Skeletal muscle satellite cell (primary cell): Measurements from ENCODE around the genes MCCD1, C2 and C4B.

DNA sequence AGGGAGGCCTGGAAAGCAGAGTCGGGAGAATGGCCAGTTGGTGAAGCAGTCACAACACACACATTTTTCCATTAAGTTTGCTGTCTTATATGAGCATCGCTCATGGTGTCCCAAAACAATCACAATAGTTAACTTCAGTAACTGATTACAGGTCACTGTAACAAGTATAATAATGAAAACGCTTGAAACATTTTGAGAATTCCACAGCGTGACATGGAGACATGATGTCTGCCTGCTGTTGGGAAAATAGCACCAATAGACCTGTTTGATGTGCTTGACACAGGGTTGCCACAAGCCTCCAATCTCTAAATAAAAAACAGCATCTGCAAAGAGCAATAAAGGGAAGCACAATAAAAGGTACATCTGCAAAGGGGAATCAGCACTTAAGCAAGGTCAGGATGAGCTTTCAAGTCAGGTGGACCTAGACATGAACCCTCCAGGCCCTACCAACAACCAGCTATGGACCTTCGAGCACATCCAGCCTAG is 1.6 kb upstream of the MCCD1 start:
- CAGE, long polyA plus RNA, result no peak

DNA sequence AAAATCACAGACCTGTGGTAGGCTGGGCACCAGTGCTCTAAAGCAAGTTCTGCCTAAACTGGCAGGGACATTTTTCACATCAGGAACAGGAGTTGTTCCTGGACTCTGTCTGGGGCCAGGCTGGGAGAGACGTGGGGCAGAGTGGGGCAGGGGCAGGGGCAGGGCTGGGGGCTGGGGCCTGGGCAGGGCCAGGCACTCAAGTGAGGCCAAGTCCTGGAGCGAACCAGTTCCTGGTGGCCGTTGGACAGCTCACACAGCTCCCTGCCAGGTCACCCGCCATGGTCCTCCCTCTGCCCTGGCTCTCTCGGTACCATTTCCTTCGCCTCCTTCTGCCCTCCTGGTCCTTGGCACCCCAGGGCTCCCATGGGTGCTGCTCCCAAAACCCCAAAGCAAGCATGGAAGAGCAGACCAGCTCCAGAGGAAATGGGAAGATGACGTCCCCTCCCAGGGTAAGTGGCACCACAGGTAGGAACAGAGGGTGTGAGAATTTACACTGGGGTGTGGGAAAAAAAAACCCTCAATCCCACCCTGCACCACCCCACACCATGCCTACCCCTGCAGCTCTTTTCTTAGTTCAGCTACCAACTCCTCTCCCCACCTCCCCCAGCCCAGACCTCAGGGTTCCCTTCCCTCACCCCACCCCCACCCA is at the start of gene MCCD1:
MCCD1 (plus strand) TSS at position 226 of the 649 bp plus-strand sequence.
- CAGE, long polyA plus RNA, result no peak

- CAGE, long polyA plus RNA, result no peak
Observed at GRCh38 chr6:31530637-31531681, 2.2 kb downstream of the MCCD1 start.

- CAGE, long polyA plus RNA, result no peak
Observed at GRCh38 chr6:31533956-31534647, 5.3 kb downstream of the MCCD1 start.

- CAGE, long polyA plus RNA, result no peak
Observed at GRCh38 chr6:31579829-31580425, 2.3 kb downstream of the LTB start.

DNA sequence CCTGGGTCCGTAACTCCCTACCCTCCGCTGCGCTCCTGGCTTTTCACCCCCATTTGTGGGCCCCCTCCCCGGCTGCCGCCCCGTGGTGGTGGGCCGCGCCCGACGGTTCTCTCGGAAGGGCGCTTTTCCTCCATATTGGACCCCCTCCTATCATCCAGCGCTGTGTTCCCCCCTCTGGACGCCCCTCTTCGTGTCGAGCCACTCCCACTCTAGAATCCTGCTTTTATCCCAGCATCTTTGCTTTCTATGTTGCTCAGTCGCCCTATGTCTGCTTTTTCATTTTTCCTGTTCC is 557 bp downstream of the PRRC2A start:
- CAGE, long polyA plus RNA, result no peak

DNA sequence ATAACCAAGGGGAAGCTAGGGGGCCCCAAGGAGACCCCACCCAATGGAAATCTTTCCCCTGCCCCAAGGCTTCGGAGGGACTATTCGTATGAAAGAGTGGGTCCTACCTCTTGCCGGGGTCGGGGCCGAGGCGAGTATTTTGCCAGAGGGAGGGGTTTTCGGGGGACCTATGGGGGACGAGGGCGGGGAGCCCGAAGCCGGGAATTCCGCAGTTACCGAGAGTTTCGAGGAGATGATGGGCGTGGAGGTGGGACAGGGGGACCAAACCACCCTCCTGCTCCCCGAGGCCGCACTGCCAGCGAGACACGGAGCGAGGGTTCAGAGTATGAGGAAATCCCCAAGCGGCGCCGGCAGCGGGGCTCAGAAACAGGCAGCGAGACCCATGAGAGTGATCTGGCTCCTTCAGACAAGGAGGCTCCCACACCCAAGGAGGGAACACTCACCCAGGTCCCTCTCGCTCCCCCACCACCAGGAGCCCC is 11.2 kb downstream of the PRRC2A start:
- CAGE, long polyA plus RNA, result no peak

GRCh38 chr6:31717322-31718097 is 2.4 kb downstream of the LY6G6D start:
- CAGE, long polyA plus RNA, result no peak

DNA sequence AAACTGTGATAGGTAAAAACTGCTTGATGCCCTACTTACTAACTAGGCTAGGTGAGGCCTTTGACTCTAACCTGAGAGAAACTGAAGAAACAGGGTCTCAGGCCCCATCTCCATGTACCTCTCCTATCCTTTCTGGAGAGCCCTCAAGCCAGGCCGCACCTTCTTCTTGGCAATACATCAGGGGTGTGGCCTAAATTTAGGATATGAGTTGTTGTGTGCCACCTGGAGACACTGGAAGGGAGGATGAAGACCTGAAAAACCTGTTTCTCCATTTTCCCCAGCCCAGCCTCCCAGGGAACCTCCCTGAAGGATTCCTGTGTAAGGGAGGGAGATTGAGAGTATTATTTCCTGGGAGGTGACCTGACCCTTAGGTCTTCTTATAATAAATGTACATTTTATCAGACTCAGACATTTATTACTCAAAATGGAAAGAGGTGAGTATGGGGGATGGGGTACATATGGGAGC is 3.1 kb downstream of the LY6G6D start:
- CAGE, long polyA plus RNA, result no peak

DNA sequence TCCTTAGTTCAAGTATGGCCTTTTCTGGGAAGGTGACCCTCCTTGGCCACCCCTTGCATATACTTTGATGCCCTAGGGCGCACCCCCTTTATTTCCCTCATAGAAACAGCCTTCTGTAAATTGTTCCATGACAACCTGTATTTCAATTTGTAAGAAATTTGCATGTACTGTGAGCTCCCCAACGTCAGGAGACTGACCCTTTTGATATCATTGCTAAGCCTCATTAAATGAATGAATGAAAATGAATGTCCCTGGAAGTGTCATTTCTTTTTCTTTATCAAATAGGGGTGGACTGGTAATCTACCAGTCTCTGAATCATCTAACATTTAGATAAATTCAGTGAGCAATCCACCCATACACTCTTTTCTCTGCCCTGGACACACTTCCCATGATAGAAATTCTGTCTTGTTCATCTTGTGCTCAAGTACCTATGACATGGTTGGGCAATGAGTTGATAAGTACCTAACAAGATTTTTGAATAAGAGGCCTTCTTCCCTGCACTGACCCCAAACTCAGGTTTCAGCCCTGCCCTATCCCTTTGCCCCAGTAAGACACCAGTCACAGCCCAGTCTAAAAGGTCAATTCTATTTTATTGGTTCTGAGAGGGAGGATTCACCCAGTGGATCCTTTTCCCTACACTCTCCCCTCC is 2.5 kb downstream of the DDAH2 start:
- CAGE, long polyA plus RNA, result no peak

- CAGE, long polyA plus RNA, result no peak
Observed at GRCh38 chr6:31737393-31738321, 1.3 kb upstream of the CLIC1 start.

DNA sequence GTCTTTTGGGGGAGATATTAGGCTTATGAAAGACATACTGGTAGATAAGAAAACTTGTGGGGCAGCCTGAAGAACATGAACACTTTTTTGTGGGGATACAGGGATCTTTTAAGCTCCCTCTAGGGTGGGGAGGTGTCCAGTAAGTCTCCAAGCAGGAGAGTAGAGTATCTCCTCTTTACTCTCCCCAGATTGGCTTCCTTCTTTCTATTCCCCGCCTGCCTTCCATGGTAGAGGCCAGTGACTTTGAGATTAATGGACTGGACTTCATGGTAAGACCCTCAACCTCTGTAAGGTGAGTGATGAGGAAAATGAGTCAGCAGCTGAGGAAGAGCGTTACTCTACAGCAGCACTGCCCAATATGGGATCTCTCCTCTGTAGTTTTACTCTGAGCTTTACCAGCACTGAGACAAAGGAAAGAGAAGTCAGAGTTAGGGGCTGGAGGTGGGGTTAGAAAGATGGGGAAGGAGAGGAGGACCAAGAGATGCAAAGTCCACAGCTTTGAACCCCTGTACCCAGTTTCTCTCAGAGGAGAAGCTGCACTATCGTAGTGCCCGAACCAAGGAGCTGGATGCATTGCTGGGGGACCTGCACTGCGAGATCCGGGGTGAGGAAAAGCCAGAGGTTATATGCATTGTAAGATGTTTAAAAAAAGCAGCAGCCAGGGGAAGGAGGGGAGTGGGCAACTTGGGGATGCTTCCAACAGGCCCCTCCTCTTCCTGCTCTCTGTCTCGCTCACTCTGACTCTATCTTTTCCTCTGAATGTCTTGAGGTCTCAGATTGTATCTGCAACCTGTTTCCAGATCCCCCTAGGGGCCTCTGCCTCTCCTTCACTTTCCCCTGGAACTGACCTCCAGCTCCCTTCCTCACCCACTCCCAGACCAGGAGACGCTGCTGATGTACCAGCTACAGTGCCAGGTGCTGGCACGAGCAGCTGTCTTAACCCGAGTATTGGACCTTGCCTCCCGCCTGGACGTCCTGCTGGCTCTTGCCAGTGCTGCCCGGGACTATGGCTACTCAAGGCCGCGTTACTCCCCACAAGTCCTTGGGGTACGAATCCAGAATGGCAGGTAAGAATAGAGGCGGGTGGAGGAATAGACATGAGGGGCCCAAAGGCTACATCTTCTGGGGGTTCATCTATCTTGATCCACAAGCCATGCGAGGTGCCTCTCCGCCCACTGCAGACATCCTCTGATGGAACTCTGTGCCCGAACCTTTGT is 3.1 kb upstream of the SAPCD1 start:
- CAGE, long polyA plus RNA, result no peak

DNA sequence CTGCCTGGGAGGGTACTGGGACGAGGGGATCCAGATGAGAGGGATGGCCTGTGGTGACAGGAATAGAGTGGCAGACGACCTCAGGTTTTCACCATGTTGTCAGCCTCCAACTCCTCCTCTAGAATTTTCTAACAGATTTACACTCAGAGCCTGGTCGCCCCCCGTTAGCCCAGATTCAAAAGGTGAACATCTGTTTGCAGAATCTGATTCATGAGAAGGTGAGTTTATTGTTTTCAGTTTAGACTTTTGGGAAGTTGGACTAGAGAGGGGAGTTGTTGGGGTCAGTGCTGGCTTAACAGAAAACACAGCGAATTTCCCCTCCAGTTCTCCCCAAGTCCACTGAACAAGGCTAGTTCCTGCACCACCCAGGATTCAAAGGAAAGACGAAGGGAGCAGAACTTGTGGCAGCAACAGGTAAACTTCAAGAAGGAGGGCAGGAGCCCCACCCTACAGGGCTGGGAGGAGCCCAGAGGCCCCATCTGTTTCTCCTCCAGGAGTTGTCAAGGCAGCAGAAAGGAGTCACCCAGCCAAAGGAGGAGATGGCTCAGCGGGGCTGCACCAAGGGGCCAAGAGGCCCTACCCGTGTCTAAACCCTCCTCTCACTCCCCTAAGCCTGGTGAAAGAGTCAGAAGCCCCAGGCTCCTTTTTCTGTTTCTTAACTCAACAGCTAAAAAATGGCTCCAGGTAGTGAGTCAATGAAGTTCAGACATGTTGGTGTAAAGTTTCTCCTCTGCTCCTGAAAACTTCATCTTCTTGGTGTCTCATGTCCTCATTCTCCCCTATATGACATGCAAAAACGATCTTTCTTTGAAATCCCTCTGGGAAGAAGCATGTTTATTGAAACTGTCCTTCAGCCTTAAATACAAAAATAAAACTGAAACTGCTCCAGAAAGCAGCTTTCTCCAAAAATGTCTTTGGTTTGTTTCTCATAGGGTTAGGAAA is 1.8 kb downstream of the SAPCD1 start:
- CAGE, long polyA plus RNA, result no peak

- CAGE, long polyA plus RNA, result no peak
Observed at GRCh38 chr6:31769535-31770221, 7.2 kb downstream of the SAPCD1 start.

- CAGE, long polyA plus RNA, result no peak
Observed at GRCh38 chr6:31823697-31824193, 3.8 kb upstream of the HSPA1B start.

GRCh38 chr6:31870407-31871688 is 7.9 kb downstream of the SLC44A4 start:
- CAGE, long polyA plus RNA, result no peak

GRCh38 chr6:31927166-31928122 is at the start of gene C2:
TSS of gene C2 (plus strand) at chr6:31927717.
- CAGE, long polyA plus RNA, result no peak

DNA sequence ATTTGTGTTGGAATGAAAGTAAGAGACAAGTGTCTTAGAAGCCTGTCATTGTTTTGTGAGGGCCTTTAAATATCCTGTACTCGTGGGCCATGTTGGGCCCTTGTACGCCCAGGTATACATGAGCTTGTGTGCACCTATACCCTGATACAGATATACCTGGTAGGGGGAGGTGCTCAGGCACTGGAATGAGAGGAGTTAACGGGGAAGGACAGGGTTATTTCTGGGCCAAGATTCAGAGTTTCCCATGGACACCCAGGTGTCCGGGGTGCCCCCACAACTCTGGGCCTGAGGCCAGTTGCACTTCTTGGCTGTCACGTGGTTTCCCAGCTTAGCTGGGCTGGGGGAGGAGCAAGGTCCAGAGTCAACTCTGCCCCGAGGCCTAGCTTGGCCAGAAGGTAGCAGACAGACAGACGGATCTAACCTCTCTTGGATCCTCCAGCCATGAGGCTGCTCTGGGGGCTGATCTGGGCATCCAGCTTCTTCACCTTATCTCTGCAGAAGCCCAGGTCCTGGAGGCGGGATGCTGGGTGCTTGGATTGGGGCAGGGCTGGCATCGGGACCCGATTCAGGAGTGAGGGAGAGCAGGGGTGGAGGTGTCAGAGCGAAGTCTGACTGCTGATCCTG is at the start of gene C4B:
C4B (plus strand) TSS at position 391 of the 624 bp plus-strand sequence.
- CAGE, long polyA plus RNA, result no peak

DNA sequence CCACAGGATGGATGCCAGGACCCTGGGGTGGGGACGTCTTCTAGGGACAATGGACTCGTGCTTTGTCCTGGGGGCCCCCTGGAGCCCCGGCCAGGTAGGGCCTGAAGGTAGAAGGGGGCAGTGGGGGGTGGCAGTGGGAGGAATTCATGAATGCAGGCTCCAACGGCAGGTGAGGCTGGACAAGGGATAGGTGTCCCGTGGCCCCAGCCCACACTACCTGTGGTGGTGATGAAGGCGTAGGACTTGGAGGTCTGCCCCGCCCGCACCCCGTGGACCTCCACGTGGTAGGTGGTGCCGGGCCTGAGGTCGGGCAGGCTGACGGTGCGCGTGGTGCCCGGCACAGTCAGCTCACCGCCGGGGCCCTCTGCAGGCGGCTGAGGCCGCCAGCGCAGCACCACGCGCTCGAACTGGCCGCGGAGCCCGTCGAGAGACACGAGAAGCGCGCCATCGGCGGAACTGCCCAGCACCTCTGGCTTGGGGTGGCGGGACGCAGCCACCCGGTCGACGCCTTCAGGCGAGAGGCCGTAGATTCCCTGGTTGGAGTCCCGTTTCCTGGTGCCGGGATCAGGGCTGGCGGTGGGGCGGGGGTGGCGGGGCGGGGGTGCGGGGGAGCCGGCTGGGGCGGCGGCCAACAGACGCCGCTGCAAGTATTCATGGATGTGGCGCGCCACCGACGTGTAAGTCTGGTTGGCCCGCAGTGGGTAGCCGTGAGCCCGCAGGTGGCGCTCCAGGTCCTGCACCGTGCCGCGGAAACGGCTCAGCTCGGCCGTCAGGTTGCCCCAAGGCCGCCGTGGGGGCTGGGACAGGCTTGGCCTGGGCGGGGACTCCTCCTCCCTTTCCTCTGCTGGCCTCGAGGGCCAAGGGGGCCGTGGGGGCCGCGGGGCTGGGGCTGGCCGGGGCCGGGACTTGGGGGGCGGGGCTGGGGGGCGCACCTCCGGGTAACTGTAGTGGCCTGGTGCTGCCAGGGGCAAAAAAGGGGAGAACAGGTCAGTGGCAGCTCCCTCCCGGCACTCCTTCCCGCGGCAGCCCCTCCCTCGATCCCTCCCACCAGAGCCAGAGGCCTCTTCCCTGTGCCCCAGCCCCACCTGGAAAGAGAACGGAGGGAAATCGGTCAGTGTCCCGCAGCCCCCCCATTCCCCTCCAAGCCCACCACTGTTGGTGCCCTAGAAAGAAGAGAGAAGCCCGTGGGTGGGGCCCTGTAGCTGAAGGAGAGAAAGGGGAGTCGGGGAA is 21.7 kb downstream of the TNXB start:
- CAGE, long polyA plus RNA, result no peak

GRCh38 chr6:32119659-32120120 is 8.4 kb downstream of the ATF6B start:
- CAGE, long polyA plus RNA, result no peak